Peritoneum (tissue), 1 donor: ENCODE results near the genes CEP85 and UBXN11.

DNA sequence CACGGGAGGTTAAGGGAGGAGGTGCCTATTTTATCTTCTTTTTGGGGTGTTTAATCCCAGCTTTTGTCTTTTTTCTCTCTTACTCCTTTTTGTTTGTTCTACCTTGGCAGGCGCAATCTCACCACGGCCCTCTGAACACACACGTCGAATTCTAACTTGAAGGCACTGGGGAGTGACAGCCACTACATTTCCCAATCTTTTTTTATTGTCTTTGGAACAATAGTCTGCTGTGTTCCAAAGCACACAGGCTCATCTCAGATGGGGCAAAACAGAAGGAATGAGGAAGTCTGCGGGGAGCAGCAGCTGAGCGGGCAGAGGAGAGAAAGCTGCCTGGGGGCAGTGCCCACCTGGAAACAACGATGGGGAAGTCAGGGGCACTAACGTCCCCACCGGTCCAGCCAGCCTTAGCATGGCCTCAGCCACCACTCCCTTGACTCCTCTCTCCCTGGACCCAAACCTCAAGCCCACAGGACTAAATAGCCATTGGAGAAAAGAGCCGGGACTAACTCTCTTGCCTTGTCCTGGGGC lies 34.3 kb downstream of the SYF2 start:
- PRO-cap: no peak

GRCh38 chr1:25245592-25246391 lies 1.5 kb downstream of the RSRP1 start:
- PRO-cap: no peak

- PRO-cap: no peak
Measured at GRCh38 chr1:25266417-25266966, 5.8 kb upstream of the RHD start.

- PRO-cap: no peak
Measured at GRCh38 chr1:25501062-25501670, 42.2 kb upstream of the LDLRAP1 start.

GRCh38 chr1:25773195-25773855 lies 26.7 kb upstream of the SELENON start:
- PRO-cap: no peak

DNA sequence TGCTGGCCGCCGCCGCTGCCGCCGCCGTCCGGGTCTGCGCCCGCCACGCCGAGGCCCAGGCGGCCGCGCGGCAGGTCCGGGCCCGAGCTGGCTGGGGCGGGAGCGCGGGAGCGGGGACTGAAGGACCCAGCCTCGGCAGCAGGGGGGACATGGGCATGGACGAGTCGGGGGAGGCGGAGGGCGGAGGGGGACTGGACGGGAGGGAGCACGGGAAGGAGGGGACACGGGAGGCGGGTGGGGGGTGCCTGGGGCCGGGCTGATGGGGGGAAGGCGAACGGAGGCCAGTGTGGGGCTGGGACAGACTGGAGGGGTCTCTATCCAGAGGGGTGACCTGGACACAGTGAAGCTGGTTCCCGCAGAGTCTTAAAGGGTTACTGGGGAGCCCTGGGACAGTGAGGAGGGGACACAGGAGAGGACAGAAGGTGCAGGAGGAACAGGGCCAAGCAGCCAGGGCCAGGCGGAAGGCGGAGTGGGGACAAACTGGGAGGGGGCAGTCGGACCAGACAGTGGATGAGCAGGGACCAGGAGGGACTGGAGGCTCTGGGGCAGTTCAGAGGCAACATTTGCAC lies 431 bp downstream of the SELENON start:
- PRO-cap: no peak

DNA sequence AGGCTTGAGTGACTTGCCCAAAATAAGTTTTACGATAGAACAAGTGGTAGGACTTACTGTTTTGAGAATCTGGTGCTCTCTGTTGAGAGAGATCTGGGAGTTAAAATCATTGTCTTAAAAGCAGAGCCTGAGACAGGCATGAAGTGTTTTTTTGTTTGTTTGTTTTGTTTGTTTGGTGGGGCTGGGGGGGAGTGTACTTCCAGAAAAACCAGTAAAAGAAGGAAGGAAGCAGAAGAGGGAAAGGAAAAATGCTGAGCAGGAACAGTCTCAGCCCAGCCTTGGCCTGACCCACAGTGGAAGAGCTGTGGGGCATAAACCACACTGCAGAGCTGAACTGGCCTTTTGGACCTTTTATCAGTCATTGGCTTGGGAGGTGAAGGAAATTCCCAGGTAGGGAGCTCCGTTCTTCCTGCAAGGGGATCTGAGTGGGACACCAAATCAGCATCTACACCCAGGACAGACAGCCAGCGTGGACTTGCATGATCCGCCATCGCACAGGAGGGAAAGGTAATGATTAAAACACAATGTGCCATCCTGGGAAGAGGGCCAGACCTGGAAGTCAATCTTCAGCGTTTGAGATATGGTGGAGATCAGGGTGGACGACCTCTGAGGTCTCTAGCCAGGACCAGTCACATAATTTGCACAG lies 1.3 kb upstream of the MTFR1L start:
- PRO-cap: no peak

GRCh38 chr1:25875058-25875402 lies 478 bp downstream of the PAQR7 start:
- PRO-cap: no peak

DNA sequence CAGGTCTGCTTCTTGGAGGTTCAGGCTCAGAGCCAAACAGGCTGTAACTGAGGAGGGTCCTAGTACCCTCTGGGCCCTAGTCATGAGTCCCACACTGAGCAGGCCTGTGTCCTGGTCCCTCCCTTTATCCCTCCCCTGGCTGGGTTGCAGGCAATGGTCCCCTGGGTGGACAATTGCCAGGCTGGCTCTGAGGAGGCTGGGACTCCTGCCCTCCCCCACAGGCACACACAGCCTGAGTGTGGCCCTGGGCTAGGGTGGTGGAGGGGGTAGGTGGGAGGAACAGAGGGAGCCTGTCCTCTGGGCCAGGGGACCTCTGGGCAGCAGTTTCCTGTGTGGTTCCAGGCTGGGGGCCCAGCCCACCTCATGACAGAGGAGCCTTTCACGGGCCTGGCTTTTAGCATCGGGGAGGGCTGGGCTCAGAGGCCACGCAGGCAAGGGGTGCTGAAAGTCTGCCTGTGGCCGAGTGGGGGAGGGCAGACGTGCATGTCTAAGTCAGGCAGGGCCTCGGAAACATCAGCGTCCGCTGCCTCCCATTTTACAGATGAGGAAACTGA lies 6.9 kb downstream of the EXTL1 start:
- PRO-cap: no peak

GRCh38 chr1:26036295-26037262 lies 9.3 kb downstream of the SLC30A2 start:
- PRO-cap: no peak

DNA sequence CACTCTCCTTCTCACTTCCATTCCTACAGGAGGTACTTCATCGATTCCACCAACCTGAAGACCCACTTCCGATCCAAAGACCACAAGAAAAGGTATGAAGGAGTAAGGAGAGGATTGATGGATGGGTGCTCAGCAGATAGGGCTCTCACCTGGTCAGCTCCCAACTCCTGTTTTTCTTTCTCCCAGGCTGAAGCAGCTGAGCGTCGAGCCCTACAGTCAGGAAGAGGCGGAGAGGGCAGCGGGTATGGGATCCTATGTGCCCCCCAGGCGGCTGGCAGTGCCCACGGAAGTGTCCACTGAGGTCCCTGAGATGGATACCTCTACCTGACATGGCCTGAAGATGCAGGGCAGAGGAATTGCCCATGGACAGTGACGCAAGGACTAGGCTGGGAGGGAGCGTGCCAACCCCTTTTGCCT lies 689 bp downstream of the ZNF593 start:
- PRO-cap: no peak

GRCh38 chr1:26181768-26182333 lies 4.6 kb downstream of the CNKSR1 start:
- PRO-cap: no peak

GRCh38 chr1:26234095-26234874 lies at the start of gene CEP85:
Gene CEP85 (plus strand): TSS chr1:26234200.
- PRO-cap: no peak

DNA sequence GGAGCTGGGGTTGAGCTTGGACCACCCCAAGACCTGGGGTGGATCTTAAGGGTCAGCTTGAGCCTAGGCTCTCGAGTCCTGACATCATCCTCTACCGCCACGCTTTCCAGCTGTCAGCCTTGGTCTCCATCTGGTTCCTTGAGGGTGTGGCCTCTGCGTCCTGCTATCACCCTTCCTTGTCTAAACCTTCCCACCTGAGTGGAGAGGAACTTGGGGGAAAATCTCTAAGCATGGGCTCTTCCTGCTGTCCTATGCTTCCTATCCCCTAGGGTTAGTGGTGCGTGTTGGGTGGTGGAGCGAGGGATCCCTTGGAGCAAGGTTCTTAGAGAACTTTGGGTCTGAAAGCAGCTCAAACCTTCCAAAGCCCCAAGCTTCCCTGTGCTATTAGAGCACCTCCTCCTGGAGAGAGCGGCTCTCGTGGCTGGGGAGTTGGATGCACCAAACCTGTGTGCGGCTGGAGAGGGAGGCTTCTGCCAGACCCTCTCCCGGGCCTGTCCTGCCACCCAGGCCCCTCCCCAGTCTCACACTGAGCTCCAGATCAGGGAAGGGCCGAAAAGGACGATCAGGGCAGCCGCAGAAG lies 474 bp upstream of the SH3BGRL3 start:
- PRO-cap: bidirectional peak, plus-strand start outside the sequence, minus-strand start at position 528 of the sequence

- PRO-cap: no peak
Measured at GRCh38 chr1:26281856-26282961, 2.3 kb downstream of the SH3BGRL3 start.

GRCh38 chr1:26284131-26284314 lies 4.1 kb downstream of the SH3BGRL3 start:
- PRO-cap: no peak

DNA sequence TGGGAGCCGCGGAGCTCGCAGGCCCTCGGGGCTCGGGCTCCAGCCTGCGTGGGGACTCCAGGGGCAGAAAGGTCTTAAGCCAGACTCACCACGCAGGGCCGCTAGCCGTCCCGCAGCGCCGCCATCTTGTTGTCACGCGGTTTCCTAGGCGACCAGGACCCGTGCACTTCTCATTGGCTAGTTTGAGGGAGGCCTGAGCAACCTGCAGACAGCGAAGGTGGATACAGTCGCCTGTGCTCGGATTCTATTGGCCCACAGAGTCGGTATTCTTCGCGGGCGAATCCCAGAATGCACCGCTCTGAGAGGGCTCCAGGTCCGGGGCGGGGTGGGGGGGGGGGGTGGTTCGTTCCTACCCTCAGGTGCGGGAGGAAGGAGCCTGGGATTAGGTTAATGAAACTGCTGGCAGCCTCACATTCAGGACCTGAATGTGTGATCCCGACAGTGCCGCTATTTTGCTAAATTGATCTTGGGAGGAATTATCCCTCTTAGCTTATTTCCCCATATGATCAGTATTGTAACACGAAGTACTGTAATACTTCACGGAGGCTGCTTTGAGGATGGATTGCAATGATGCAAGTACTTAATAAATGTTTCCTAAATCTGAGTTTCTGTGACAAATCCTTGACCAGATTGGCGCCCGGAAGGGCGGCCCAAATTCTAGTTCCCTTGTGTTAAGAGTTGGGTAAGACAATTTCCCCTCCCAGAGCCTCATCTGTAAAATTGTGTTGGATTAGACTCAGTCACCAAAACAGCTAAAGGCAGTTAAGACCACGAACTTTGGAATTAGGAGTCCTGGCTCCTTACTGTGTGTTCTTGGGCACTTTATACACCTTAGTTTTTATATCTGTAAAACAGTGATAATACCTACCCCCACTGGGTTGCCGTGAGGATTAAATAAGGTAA lies at the start of gene UBXN11:
Gene UBXN11, minus strand, starts transcription at position 134 of the 903 bp plus-strand sequence.
- PRO-cap: no peak

- PRO-cap: no peak
Measured at GRCh38 chr1:26353359-26353937, 482 bp downstream of the CRYBG2 start.

- PRO-cap: no peak
Measured at GRCh38 chr1:26499889-26500780, 27.9 kb downstream of the HMGN2 start.

DNA sequence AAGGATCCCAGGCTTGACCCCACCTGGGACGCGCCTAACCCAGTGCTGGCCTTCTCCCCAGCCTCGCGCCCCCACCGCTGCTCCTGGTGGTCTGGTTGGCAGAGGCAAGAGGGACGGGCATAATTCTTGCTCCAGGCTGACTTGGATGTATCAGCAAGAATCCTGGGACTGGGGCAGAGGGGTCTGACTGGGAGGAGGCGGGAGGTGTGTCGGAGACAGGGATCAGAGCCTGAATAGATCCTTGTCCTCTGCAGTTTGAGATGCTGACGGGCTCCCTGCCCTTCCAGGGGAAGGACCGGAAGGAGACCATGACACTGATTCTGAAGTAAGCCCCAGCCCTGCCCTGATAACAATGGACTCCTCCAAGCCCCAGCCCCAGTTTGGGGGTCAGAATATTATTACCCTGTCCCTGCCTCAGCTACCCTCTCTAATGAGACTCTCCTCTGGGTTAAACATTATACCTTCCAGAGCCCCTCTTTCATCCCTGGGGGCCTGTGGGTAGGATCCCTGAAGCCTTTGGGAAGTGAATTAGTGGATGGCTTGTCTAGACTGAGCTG lies 25.4 kb downstream of the RPS6KA1 start:
- PRO-cap: no peak